ENCODE measurements around the genes MORC1, SLC9C1 and CD200R1L.

- PRO-cap, 2 experiments = no peak in any of the 2 experiments
Observed at GRCh38 chr3:108297661-108298474, 1.5 kb downstream of the HHLA2 start.

DNA sequence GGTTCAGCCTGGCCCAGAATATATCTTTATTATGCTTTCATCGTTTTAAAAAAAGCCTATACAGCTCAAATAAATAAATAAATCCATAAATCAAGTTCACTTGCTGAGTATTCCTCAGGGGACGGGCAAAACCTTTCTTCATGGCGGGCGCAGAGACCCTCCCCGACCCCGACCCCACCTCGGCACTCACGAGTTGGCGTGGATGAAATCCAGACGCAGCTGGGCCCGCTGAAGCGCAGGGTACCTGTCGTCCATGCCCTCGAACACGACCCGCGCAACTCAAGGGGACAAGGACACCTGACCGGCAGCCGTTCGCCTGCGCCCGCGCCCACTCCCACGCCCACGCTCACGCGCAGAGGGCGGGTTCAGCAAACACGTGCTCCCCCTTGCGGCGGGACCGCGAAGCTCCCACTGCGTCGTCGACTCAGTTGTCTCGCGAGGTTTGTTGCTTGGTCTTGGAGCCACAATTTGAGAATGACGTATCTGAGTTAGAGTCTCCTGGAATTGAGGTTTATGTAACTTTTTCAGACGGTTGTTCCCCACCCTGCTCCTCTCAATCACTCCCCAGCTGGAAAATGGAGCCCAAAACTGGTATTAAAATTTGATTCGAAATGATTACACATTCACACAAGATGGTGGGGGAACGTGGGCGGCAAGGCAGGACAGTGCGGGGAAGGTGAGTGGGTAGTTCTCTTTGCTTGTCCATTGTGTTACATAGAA lies at the start of gene MORC1:
Gene MORC1 (minus strand): TSS at position 330 of the 720 bp plus-strand sequence.
- PRO-cap, 2 experiments = no peak in any of the 2 experiments

DNA sequence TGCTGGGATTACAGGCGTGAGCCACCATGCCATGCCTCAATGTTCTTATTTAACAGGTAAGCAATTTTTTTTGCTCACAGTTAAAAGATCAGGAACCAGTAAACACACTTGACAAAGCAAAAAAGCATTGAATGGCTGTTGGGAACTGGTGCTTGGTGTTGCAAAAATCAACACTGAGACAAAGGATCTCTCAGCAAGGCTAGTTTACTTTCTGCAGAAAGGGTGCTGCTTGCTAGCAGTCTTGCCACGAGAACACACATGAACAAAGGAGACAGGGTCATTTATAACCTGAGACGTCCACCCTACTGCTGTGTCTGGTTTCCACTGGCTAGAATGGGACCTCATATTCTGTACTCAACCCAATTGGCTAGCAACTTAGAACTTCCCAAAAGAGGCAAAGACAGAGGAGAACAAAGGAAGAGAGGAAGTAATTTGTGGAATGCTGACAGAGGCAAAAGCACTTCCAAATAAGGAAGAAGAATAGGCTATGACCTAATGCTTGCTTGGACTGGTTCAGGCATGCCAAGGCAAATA lies 107.2 kb upstream of the NECTIN3 start:
- PRO-cap, 2 experiments = no peak in any of the 2 experiments

GRCh38 chr3:111073103-111073638 lies 1.6 kb downstream of the NECTIN3 start:
- PRO-cap, 2 experiments = no peak in any of the 2 experiments

- PRO-cap, 2 experiments = no peak in any of the 2 experiments
Observed at GRCh38 chr3:111675684-111676185, 1.3 kb downstream of the PLCXD2 start.

GRCh38 chr3:111782731-111783563 lies 76.1 kb upstream of the PHLDB2 start:
- PRO-cap, 2 experiments = no peak in any of the 2 experiments

- PRO-cap, 2 experiments = no peak in any of the 2 experiments
Observed at GRCh38 chr3:111803054-111803827, 55.8 kb upstream of the PHLDB2 start.

DNA sequence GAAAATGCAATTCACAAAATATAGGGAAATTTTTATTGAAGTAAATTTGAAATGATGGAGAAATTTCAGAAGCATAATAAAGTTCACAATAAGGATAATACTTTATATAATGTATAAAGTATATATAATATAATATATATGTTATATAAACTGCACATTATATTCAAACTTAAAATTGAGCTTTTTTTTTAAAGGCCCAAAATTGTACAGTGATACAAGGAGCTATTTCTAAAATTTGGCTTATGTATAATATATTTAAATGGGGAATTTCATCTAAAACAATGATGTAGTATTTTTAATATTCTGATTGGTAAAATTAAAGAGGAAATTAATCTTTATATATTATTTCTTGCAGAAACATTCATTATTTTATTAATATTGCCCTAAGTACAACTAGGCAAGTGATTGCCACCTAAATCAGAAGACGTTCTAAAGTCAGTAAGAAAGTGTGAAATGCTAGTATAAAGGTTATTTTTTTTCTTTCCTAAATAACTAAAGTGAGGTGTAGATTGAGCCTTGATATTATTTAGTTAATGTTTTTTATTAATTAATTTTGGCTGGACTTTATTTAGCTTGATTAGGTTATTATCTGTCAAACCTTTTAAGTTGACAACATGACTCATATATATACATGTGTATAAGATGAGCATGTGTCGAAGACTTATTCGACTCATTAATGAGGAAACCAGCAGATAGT lies 6.5 kb upstream of the TAGLN3 start:
- PRO-cap, 2 experiments = no peak in any of the 2 experiments

DNA sequence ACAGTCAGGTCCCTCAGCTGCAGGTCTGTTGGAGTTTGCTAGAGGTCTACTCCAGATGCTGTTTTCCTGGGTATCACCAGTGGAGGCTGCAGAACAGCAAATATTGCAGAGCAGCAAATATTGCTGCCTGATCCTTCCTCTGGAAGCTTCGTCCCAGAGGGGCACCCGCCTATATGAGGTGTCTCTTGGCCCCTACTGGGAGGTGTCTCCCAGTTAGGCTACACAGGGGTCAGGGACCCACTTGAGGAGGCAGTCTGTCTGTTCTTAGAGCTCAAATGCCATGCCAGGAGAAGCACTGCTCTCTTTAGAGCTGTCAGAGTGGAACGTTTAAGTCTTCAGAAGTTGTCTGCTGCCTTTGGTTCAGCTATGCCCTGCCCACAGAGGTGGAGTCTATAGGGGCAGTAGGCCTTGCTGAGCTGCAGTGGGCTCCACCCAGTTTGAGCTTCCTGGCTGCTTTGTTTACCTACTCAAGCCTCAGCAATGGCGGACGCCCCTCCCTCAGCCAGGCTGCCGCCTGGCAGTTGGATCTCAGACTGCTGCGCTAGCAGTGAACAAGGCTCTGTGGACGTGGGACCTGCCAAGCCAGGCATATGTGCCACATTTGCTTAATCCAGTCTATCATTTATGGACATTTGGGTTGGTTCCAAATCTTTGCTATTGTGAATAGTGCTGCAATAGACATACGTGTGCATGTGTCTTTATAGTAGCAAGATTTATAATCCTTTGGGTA lies 13.8 kb upstream of the C3orf52 start:
- PRO-cap, 2 experiments = no peak in any of the 2 experiments

DNA sequence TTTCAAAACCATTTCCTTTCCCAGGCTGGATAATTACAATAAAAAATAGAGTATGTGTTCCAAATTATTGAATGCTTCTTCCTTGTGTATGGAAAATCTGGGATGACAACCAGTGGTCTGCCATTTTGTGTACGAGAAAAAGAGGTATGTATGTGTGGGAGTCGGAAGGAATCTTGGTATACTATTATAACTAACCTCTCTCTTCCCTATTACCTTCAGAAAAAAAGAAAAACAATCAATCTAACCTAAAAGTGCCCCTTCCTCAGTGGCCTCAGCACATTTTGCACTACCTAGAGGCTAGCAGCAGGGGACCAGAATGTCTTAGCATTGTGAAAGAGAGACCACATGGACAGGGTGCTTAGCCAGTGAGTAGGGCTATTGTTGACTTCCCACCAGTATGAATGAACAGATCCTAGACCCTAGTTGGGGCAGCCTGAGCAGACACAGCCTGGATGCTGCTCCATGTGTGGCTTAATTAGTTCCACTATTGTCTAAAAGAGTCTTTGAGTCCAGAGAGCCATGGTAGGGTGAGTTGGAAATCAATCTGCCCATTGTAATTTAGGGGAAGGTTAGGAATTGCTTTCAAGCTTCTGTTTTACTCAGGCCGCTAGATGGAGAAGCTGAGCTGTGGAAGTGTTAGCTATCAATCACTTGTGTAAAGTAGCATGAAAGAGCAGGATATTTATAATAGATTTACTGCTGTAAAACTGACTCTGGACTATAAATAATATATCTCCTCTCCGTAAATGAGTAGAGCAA lies 3.8 kb upstream of the GCSAM start:
- PRO-cap, 2 experiments = no peak in any of the 2 experiments

- PRO-cap, 2 experiments = no peak in any of the 2 experiments
Observed at GRCh38 chr3:112148898-112149329, 15.9 kb upstream of the GCSAM start.

DNA sequence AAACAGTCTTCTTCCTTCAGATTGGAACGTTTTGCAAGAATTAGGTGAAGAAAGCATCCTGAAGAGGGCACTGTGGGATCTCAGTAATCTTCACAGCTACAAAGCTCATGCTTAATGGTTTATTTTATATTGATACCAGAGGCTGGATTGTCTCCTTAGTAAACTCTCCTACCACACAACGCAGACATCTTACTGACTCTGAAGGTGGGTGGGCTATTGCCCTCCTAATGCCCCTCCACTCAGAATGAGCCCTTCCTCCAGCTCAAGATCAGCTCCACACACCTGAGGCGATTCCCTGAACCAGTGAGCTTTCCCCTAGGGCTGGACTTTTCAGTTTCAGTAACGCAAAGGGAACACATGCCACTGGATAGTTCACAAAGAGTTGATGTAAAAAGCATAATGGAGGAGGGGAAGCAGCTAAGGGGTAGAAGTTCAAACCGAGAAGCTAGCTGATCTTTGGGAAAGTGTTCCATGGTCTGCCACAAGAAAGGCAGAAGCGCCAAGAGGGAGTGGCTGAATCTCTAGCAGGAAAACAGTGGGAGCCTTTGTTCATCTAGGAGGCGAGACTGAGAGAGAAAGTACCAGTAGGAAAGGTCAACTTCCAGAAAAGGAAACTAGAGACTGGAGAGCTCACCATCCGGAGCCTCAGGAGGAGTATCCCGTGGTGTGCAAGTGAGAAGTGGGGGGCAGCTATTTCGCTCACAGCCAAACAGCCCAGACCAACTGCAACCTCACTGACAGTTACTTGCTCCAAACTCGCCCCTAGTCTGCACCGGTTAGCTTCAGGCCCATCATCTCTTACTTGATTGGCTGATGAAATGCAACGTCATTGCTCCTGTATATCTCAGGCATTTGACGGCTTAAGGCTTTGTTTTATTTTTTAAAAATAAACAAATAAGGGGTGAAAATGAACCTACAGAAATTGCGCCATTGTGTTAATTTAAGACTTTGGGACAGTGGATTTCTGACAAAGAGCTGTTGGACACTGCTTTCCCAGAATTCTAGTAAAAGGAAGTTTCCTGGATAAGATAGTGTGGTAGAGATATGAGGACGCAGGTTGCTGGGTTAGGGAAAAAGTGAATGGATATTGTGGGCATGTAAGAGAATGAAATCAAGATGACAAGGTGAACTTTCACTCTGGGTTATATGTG lies at the start of gene SLC9C1:
Gene SLC9C1 (minus strand): TSS at position 758 of the 1,151 bp plus-strand sequence.
- PRO-cap, 2 experiments = peak in 1 of 2 experiments; most common minus-strand start position 758 of the sequence (in 1)

GRCh38 chr3:112302121-112302961 lies 8.3 kb upstream of the SLC9C1 start:
- PRO-cap, 2 experiments = no peak in any of the 2 experiments

GRCh38 chr3:112332725-112332943 lies 322 bp upstream of the CD200 start:
- PRO-cap, 2 experiments = no peak in any of the 2 experiments

DNA sequence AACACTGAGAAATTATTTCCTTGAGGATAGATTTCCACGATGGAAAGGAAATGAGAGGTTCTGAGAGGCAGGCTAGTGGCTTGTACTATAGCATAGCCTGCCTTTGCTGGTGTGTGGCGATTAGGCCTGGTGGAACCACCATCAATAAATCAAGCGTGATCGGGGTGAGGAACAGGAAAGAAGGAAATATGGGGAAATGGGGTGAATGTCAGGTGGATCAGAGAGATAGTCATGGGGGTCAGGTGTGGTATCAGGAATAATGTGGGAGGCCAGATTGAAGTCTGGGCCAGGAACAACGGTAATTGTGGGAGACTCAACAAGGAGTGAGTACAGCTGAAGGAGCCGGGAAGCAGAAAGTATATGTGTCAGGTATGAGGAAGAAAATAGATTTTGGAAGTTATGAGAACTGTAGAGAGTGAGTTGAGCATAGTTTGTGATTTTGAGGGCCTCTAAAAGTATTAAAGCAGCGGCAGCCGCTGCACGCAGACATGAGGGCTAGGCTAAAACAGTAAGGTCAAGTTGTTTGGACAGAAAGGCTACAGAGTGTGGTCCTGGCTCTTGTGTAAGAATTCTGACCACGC lies 80.0 kb downstream of the BTLA start:
- PRO-cap, 2 experiments = no peak in any of the 2 experiments

- PRO-cap, 2 experiments = no peak in any of the 2 experiments
Observed at GRCh38 chr3:112420654-112421252, 78.5 kb downstream of the BTLA start.

- PRO-cap, 2 experiments = no peak in any of the 2 experiments
Observed at GRCh38 chr3:112514564-112514842, 15.2 kb upstream of the BTLA start.

DNA sequence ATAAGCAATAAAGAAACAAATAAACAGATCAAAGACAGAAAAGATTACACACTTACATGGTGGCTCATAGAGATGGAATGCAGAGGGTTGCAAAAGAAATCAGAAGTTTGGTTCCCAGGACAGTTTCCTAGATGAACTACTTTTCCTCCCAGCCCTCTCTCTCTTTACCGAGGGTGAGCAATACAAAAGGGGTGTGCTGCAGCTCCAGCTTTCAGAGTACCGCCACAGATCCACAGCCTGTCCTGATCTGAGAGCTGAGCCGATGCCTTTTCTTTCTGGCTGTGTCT lies 729 bp downstream of the CCDC80 start:
- PRO-cap, 2 experiments = peak in 2 of 2 experiments; most common plus-strand start position 214 of the sequence (in 2)

DNA sequence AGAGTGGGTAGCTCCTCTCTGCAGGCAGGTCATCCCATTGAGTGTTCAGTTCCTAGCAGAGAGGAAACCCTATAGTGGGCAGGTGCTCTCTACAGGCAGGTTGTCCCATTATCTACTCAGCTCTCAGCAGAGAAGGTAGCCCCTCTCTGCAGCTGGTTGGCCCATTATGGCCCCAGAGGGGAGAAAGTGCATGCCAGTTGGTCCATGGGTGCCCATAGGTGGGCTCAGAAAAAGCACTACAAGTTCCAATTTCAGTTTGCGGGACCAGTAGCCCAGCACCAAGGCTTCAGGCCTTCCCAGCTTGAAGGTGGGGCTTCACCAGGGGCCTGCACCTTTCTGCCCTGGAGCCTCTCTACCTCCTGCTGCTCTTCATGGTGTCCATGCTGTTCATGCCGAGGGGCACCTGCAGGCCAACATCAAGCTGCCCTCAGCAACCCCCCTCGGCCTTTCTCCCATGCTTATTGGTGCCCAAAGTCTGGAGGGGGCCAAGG lies 11.3 kb downstream of the CD200R1L start:
- PRO-cap, 2 experiments = no peak in any of the 2 experiments

DNA sequence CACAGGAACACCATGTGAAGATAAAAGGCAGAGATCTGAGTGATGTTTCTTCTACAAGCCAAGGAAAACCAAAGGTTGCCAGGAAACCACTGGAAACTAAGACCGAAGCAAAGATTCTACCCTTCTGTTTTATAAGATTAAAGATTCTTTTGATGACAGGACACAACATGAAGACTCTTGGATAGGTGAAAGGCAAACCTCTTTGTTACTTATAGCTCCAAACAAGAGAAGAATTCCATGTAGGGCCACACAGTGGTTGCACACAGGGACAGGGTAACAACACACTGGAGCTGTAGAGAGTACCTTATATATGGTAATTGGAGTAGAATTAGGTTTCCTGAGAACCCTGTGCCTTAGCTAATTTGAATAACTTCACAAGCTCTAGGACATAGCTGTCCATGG lies at the start of gene CD200R1L:
Gene CD200R1L (minus strand): TSS at position 55 of the 402 bp plus-strand sequence.
- PRO-cap, 2 experiments = no peak in any of the 2 experiments